GM19239 (cell line): ENCODE results near the genes E2F8 and SLC17A6.

GRCh38 chr11:18396406-18396676 lies 2.0 kb downstream of the LDHA start:
- RRBS = no CpG with 5 or more reads among the region's 7 CpGs

DNA sequence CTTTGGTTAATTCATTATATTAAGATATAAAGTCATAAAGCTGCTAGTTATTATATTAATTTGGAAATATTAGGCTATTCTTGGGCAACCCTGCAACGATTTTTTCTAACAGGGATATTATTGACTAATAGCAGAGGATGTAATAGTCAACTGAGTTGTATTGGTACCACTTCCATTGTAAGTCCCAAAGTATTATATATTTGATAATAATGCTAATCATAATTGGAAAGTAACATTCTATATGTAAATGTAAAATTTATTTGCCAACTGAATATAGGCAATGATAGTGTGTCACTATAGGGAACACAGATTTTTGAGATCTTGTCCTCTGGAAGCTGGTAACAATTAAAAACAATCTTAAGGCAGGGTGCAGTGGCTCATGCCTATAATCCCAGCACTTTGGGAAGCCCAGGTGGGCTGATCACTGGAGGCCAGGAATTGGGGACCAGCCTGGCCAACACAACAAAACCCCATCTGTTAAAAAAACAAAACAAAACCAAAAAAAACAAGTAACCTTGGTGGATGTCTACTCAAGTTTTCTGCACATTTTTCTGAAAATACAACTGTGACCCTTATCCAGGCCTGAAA lies 4.2 kb upstream of the LDHC start:
- RRBS = no CpG with 5 or more reads among the region's 1 CpG

DNA sequence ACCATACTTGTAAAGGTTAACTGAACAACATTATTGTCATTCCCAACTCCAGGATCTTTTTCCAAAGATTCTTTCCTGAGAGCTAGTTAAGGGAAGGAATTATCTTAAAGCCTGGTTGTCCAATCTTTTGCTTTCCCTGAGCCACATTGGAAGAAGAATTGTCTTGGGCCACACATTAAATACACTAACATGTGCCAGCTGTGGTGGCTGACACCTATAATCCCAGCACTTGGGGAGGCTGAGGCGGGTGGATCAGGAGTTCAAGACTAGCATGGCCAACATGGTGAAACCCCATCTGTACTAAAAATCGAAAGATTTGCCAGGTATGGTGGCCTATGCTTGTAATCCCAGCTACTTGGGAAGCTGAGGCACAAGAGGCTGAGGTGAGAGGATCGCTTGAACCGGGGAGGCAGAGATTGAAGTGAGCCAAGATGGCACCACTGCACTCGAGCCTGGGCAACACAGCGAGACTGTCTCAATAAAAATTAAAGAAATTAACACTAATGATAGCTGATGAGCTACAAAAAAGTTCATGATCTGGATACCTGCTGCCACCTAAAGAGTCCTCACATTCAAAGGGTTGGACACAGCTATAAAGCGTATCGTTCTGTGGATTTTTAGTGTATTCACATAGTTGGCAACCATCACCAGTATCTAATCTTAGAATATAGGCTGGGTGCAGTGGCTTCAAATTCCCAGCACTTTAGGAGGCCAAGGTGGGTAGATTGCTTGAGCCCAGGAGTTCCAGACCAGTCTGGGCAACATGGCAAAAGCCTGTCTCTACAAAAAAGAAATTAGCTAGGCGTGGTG lies 3.5 kb upstream of the LDHC start:
- RRBS = no CpG with 5 or more reads among the region's 9 CpGs

DNA sequence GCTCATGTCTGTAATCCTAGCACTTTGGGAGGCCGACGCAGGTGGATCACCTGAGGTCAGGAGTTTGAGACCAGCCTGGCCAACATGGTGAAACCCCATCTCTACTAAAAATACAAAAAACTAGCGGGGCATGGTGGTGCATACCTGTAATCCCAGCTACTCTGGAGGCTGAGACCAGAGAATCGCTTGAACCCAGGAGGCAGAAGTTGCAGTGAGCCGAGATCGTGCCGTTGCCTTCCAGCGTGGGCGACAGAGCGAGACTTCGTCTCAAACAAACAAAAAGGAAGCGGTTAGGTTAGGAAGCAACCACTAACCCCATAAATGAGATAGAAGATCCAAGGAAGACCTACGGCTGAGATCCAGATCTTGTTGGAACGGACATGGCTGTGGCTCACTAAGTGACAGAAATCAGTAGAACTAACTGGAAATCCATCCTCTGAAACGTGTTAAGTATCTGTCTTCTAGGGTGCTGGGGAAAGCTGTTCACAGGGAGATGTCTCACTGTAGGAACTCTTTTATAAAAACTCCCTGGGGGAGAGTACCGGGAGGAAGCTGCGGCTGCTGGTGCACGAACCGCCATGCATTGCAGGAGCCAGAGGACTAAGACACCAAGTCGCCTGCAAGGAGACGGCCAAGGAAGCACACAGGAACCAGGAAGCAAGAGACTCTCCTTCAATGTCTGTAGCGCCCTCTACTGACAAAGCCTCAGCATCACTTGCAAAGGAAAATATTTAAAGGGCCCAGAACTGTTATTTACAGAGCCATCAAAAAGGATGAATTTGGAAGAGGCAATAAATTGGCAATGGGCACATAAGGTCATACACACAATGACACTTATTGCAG lies 16.8 kb upstream of the SPTY2D1 start:
- RRBS = no CpG with 5 or more reads among the region's 22 CpGs

DNA sequence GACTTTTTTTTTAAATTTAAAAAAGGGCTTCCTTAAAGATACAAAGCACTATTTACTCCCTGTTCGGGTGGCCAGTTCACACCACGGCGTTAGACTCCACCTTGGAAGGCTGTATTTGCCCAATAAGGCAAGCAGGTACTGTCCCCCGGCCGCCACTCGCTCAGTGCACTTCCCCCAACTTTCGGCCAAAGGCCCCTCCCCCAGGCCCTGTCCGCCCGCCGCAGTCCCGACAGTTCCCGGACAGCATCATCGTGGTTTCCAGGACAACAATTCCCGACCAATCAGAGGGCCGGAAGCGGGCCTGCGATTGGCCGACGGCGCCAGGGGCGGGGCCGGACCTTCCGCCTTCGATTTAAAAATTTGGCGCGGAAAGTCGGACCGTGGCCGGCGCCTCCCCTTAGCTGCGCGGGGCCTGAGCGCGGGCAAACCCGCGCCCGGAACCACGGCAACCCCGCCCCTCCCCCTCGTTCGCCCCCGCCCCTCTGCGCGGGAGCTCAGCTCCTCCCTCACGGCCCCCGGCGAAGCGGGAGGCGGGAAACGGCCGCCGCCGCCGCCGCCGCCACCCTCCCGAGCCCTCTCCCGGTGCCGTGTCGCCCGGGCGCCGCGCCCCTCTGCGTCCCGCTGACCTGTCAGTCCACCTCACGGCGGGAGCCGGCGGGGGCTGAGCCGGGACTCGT lies at the start of gene E2F8:
E2F8 (minus strand) TSS at position 165 of the 677 bp plus-strand sequence.
- RRBS = 1% methylated on average over 58 of the region's 72 CpGs

GRCh38 chr11:19370433-19370909 lies 129.7 kb upstream of the E2F8 start:
- RRBS = no CpG with 5 or more reads among the region's 4 CpGs

- RRBS = no CpG with 5 or more reads among the region's 7 CpGs
These were observed 213.2 kb upstream of the E2F8 start for GRCh38 chr11:19453939-19454392.

DNA sequence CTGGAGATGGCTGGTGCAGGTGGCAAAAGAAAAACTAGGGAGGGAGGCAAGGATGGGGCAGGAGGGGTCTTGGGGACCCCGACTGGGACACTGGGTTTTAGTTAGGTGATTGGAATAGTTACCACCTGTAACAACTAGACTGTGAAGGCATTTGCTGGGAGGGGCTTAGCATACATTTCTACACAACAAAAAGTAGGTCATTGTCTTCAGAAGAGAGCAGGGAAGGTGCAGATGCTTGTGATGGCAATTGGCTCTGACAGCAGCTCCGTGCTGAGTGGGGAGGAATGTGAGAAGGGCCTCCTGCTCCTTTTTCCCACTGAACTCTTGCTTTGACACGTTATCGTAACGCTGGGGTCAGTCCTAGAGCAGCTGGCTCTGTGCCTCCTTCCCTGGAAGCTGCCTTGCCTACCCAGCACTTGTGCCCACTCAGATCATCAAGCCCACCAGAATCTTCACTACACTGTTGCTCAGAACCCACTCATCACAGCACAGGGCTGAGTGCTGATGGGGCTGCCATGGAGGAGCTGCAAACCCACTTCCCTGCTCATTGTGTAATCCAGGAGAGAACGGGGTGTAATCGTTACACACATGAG lies 15.0 kb upstream of the NAV2 start:
- RRBS = no CpG with 5 or more reads among the region's 7 CpGs

DNA sequence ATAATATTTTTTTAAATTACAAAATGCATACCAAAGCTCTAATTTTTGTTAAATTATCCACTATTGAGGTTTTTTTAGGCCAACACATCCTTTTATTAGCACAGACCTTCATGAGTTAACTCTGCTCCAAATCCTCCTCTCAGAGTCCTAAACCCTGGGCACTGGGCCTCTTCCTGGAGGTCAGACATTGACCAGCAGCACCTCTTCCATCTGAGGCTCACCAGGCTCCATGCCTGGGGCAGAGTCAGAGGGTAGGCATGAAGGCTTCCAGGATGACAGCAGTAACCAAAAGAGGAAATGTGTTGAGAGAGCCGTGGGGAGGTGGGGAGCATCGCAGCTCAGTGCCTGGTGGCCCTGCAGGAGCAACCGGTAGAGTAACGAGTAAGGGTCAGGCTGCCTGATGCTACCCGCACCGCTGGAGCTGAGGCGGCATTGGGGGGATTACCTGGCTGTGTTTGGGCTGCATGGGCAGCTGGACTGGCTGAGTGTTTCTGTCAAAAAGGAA lies 9.5 kb upstream of the NAV2 start:
- RRBS = no CpG with 5 or more reads among the region's 7 CpGs

DNA sequence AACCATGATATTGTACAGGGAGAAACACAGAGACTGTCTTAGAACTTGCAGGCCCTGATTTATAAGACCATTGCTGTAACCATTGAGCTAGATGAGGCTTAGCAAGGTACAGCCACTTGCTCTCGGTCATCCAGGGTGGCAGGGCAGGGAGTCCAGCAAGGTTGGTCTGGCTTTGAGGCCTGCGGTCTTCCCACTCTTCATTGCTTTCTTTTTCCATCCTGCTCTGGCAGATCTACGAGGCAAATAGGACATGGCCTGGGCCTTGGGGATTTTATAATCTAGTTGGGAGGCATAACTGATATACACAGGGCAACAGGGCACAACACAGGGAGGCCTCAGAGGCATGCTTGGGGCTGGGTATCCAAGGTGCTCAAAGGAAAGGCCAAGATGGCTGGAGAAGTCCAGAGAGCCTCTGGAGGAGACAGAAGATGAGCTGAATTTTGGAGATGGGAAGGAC lies 4.4 kb downstream of the NAV2 start:
- RRBS = no CpG with 5 or more reads among the region's 3 CpGs

- RRBS = no CpG with 5 or more reads among the region's 3 CpGs
These were observed 24.2 kb downstream of the NAV2 start for GRCh38 chr11:19736836-19737286.

- RRBS = no CpG with 5 or more reads among the region's 5 CpGs
These were observed 38.5 kb downstream of the NAV2 start for GRCh38 chr11:19751009-19751587.

DNA sequence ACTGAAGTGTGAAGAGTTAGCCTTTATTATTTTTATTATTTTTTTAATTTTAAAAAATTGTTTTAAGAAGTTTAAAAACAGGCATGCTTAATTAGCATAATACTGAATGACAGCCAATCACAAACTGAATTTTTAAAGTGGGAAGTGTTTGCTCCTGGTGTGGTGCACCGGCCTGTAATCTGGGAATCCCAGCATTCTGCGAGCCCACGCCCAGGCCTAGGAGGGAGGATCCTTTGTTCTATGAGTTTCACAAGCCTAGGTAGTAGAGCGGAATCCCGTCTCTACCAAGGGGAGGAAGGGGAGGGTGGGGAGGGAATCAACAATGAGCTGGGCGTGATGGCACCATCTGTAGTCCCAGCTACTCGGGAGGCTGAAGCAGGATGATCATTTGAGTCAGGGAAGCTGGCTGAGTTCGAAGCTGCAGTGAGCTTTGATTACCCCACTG lies 115.1 kb downstream of the NAV2 start:
- RRBS = no CpG with 5 or more reads among the region's 8 CpGs

DNA sequence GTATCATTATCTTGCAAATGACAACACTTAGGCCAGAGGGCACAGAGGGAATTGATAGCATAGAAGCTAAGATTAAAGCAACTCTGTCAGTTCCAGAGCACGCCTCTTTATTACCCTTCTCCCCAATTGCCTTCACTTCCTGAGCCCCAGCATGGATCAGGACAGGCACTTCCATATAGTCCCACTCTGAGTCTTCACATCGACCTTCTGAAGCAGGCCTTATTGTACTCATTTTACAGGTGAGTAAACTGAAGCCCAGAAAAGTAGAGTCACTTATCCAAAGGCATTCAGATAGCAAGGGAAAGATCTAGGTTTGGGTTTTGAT lies 116.9 kb downstream of the NAV2 start:
- RRBS = no CpG with 5 or more reads among the region's 2 CpGs

DNA sequence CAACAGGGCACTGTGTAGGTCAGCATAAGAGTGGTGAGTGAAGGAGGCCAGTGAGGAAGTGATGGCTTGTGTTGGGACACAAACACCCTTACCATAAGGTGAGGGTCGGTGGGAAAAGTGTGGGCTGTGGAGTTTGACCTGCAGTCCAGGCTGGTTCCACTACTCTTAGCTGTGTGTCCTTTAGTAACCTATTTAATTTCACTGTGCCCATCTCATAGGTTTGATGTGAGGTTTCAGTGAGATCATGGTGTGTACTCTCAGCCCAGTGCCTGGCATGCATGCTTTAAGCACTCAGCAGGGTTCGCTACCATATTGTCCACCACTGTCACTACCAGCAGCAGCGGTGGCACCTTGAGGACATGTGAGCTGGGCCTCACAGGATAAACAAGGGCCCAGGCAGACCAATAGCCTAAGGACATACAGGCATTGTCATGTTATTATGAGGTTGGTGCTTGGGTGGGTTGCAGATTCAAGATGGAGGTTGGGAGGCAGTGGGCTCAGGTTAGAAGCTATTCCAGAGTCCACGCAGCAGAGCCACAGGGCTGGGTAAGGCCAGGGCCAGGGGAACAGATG lies 201.8 kb downstream of the DBX1 start:
- RRBS = no CpG with 5 or more reads among the region's 4 CpGs

- RRBS = no CpG with 5 or more reads among the region's 8 CpGs
These were observed 125.1 kb downstream of the DBX1 start for GRCh38 chr11:20035217-20035617.

DNA sequence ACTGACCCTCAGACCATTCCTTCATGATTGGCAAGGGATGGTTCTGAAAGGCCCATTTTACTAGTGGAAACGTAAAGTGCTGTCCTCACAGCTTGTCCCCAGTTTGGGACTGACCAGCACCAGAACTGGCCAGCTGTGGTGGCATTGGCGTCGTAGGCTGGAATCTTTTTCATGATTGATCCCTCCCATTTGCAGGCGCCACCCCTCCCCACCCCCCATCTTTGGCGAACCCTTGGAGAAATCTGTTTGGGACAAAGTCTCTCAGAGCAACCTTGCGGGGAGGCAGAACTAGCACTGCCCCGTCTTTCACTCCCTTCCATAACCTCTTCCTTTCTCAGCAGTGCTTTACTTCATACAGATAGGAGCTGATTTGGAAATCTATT lies 123.3 kb downstream of the DBX1 start:
- RRBS = no CpG with 5 or more reads among the region's 7 CpGs

DNA sequence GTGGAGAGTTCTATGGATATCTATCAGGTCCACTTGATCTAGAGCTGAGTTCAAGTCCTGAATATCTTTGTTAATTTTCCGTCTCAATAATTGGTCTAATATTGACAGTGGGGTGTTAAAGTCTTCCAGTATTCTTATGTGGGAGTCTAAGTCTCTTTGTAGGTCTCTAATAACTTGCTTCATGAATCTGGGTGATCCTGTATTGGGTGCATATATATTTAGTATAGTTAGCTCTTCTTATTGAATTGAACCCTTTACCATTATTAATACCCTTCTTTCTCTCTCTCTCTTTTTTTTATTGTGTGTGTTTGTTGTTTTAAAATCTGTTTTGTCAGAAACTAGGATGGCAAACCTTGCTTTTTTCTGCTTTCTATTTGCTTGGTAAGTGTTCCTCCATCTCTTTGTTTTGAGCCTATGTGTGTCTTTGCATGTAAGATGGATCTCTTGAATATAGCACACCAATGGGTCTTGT lies 45.0 kb upstream of the ANO5 start:
- RRBS = no CpG with 5 or more reads among the region's 1 CpG

DNA sequence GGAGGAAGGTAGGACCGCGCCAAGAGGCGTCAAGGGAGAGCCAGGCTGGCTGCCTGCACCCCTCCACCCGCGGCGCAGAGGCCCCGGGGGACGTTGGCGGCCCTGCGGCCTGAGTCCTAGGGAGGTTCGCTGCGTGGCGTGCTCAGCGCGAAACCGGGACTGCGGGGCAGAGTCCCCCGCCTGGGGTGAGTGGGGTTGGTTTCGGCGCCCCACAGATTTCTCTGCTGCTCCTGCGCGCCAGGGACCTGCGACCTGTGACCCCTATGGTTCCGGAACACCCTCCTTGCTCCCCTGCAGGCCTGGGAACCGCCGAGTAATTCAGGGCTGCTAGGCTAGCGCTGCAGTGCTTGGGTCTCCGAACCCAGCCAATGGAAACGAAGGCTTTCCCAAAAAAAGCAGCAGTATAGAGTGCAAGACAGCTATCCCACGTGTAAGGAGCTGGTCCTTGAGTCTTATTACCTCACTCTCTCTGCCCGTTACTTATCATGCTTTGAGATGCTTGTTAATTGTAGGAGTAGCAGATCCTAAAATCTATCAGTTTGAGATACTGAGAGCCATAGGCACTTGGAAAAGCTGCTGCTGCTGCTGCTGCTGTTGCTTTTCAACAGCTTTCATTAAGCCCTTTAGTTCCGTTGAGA lies 759 bp downstream of the ANO5 start:
- RRBS = 7% methylated on average over 13 of the region's 32 CpGs

GRCh38 chr11:22338092-22338433 lies at the start of gene SLC17A6:
SLC17A6 (plus strand) TSS chr11:22338381.
- RRBS = 9% methylated on average over 5 of the region's 10 CpGs